ENCODE measurements around the genes BST1 and ADGRA3.

- PRO-cap: no peak
Measured at GRCh38 chr4:15145500-15146053, 143.3 kb downstream of the CPEB2 start.

DNA sequence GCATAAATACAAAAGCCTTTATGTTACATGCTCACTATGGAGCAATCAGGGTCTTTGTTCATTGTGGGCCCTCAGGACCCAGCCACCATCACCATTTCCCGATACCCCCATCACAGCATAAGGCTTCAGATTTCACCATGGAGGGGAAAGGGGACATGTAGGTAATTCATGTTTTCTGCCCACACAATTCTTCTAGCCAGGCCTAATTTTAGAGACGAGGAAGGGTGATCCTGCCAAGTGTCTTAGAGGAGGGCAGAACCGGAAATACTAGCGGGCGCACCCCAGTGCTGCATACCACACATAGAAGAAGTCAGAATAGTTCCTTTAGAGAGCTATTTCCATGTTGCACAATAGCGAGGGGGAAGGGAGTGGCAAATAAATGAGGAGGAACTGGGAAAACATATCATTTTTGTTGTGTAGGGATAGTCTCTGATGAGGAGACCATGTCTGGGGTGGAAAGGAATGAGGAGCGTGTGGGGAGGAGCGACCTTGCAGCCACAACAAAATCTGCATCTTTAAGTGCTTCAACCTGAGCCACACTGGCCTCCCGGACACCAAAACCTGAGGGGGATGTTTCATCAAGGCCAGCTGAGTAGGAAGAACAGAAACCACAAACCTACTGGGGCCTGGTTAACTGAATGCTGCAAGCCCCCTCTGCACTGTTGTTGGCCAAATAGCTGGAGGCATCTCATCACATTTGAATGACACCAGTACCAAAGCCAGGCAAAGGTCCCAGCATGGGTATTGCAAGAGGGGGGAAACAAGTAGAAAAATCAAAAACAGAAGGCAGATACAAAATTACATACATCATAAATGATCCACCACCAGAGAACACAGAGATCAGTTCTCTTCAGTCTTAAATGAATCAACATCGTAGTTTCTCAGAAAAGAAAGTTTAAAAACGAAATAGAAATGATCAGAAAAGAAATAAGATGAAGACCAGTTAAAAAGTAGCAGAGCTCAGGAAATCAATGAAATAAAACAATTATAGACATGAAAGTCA, 26.7 kb upstream of the C1QTNF7 start:
- PRO-cap: bidirectional peak, plus-strand start at position 407 of the sequence, minus-strand start at position 266 of the sequence

DNA sequence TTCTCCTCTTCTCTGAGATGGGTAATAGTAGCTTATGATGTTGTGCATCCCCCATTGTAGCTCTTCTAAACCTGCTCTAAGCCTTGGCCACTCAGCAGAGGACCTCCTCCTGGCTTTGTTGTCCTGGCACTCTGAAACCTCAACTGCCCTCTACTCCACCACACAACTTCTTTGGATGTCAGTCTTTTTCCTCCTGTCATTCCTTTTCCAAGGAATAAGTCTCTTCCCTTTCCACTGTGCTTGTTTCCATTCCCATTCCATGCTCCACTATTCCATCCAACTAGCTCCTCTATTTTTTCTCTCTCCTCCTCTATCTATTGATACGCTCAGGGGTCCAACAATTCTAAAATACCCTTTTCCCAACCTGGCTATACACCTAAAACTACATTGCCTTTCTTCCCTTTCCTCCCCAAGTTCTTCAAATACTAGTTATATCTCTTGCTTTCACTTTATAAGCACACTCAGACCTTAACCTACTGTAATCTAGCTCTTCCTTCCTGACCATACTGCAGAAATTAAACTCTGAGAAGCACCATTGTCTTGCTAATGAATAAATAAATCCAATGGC, 63.2 kb downstream of the FBXL5 start:
- PRO-cap: no peak

- PRO-cap: bidirectional peak, plus-strand start at chr4:15702998, minus-strand start at chr4:15702942; bidirectional peak, plus-strand start at chr4:15703095, minus-strand start at chr4:15703107
Measured at GRCh38 chr4:15702698-15703533, at the start of gene BST1. Gene BST1, plus strand, starts transcription at chr4:15703065.

DNA sequence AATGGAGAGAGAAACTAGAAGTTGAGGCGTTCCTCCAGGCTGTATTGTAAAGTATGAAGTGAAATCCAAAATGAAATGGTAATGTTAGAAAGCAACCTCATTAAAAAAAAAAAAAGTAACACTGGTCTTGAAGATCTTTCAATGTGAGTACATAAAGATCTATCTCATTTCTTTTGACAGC, 1.5 kb downstream of the CD38 start:
- PRO-cap: no peak

GRCh38 chr4:15893812-15894448, 44.6 kb downstream of the FGFBP1 start:
- PRO-cap: no peak

DNA sequence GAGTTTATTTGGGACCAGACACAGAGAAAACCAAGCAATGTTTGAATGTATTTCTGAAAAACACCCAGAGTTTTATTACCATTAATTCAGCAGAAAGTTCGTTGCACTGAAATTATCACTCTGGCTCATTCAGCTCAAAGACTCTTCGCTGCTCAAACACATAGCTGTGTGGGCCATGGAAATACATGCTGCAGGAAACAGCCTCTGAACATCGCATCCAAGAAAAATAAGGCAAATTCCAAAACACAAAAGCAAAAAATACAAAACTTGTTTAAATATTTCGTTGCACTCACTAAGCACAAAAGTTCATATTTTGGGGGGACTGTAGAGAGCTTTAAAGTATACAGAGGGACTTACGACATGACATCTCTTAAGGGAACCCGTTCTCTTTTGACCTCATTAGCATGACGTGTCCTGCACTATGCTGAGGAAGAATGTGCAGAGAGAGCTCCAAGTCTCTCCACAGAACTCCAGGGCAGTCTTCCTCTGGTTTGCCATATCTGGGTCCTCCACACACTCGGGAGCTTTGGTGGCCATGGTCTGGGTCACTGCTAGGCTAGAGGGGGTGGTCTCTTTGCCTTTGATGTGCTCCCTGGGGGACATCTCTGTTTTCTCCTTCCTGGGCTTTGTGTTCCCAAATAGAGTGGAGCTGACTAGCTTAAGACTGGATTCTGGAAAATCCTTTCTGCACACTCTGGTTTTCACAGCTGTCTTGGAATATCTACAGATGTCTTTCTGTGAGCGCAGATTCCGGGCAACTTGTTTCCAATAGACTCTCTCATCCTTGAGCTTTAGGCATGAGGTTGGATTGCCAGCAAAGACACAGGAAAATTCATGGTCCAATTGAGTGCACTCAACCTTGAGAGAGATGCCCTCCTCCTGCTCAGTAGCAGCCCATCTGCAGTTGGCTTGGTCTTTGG, 2.8 kb downstream of the FGFBP1 start:
- PRO-cap: no peak

- PRO-cap: no peak
Measured at GRCh38 chr4:16247155-16247887, 21.1 kb upstream of the TAPT1 start.

- PRO-cap: no peak
Measured at GRCh38 chr4:17498087-17498723, 13.7 kb downstream of the QDPR start.

DNA sequence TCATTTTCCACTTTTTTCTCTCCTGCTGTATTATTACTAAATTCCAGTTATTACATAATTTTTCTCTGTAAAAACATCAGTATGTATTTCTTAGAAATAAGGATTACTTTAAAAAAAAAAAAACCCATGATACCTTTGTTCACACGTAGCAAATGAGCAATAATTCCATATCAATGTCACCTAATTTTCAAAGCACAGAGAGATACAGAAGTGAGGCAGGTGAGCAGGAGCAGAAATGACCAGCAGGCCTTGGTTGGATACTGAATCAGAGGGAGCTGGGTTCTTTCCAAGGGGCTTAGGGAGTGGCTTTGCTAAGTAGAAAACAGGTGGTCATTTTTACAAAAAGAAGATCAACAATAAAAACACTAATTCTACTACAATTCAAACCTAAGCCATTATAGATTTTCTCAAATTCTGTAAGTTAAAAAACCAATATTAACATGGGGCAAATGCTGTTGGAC, 21.2 kb downstream of the MED28 start:
- PRO-cap: no peak

- PRO-cap: no peak
Measured at GRCh38 chr4:18019922-18020426, 1.6 kb downstream of the LCORL start.

- PRO-cap: no peak
Measured at GRCh38 chr4:19456300-19456588, 795.5 kb upstream of the SLIT2 start.

DNA sequence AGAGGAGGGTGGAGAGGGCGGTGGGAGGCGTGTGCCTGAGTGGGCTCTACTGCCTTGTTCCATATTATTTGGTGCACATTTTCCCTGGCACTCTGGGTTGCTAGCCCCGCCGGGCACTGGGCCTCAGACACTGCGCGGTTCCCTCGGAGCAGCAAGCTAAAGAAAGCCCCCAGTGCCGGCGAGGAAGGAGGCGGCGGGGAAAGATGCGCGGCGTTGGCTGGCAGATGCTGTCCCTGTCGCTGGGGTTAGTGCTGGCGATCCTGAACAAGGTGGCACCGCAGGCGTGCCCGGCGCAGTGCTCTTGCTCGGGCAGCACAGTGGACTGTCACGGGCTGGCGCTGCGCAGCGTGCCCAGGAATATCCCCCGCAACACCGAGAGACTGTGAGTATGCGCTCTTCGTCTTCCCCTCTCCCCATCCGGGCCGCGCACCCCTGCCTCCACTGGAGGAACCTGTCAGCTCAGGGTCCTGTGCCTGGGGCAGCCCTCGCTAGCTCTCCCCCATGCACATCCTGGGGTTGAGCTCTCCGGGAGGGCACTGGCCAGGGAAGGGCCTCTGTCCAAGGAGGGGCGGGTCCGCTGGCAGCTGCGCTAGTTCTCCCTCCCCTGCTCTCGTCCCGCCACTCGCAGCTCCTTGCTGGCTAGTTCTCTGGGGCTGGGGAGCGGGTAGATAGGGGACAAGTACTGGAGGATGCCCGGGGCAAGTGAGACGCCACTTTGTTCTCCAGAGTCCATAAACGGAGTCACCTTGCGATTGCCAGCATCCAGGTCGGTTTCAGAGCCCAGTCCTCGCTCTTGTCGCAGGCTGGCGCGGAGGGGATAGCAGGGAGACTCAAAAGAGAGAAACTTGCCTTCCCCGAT, 2.1 kb downstream of the SLIT2 start:
- PRO-cap: no peak

DNA sequence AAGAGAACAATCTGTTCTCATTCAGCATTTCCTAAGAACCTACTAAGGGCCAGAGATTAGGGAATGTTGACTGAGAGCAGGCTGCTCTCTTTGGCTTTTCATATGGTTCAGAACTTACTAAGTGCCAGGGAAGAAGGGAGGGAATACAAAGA, 14.7 kb downstream of the SLIT2 start:
- PRO-cap: no peak

DNA sequence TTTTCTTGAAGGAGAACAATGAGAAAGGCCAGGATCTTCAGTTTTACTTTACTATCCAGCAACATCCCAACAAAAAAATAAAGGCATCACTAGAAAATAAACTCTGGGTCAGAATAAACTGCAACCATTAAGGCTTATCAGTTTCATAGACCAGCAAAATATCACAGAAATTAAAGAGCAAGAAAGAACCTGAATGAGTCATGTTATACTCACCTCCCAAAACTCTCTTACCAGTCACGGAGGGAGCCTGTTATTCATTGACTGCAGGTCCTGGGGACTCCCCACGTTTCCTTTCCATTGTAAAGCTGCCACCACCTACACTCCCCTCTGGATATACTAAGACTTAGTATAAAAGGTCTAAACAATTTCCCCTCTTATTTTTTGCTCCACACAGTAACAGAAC, 14.5 kb downstream of the ADGRA3 start:
- PRO-cap: no peak

- PRO-cap: bidirectional peak, plus-strand start at chr4:22516175, minus-strand start at chr4:22516045
Measured at GRCh38 chr4:22515817-22516609, at the start of gene ADGRA3. Gene ADGRA3, minus strand, starts transcription at chr4:22516066.

DNA sequence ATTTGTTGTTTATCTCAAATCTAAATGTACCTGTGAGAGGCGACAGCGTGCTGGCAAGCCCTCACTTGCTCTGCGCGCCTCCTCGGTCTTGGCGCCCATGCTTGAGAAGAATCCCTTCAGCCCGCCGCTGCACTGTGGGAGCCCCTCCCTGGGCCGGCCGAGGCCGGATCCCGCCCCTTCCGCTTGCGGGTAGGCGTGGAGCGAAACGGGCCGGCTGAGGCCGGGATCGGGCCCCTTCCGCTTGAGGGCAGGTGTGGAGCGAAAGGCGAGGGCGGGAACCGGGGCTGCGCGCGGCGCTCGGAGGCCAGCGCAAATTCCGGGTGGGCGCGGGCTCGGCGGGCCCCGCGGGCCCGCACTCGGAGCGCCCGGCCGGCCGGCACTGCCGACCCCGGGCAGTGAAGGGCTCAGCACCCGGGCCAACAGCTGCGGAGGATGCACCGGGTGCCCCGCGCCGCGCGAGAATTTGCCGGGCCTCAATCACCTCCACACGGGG, 118.7 kb upstream of the ADGRA3 start:
- PRO-cap: no peak

DNA sequence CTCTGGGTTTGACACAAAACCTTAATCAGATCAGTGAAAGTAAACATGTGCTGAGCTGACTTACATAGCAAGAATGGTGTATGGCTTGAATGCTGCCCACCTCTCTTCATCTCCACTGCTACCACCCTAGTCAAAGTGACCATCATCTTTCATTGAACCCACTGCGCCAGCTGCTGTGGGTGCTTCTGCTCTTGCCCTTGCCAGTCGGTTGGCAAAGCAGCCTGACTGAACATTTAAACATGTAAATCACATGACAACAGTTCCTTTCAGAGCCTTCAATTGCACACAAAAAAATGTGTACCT, 360.2 kb upstream of the ADGRA3 start:
- PRO-cap: no peak

GRCh38 chr4:23020492-23020850, 504.6 kb upstream of the ADGRA3 start:
- PRO-cap: no peak

GRCh38 chr4:23640676-23640910, 249.3 kb downstream of the PPARGC1A start:
- PRO-cap: no peak